Diencephalon (tissue), 2 donors: ENCODE measurements around a stretch of chr3.

- RAMPAGE, long total RNA = no peak
Observed at GRCh38 chr3:71244974-71245410, 338.5 kb downstream of the FOXP1 start.

- RAMPAGE, long total RNA = no peak
Observed at GRCh38 chr3:71249096-71249634, 334.4 kb downstream of the FOXP1 start.

- RAMPAGE, long total RNA = no peak
Observed at GRCh38 chr3:71319583-71320285, 263.8 kb downstream of the FOXP1 start.

GRCh38 chr3:71321053-71321493 is 262.5 kb downstream of the FOXP1 start:
- RAMPAGE, long total RNA = no peak

- RAMPAGE, long total RNA = no peak
Observed at GRCh38 chr3:71372877-71373589, 210.5 kb downstream of the FOXP1 start.

DNA sequence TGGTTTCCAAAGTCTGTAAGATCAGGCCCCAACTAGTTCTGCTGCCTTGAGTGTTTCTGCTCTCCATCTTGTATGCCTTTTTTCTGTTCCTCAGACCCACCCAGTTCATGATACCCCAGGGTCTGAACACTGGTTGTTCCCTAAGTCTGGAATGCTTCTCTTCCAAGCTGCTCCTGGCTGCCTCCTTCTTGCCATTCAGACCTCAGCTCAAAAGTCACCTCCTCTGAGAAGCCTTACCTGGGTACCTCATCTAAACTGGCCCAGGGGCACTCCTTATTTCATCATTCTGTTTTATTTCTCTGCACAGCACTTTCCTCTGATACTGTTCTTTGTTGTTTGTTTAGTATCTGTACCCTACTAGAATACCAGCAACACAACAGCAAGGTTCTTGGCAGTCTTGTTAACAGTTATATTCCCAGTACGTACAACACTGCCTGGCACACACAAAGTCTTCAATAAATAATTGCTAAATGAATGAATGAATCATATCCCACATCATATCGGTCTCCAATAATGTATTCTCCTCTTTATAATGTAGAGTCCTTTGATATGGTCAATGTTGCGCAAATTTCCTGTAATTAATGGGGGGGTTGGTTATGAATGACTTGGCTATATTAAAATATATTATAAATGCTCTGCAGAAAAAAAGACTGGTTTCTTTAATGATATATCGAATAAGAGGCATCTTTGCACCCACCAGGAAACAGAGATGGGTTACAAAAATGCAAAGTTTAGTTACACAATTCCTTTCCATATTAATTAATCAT is 188.1 kb downstream of the FOXP1 start:
- RAMPAGE, long total RNA = no peak

DNA sequence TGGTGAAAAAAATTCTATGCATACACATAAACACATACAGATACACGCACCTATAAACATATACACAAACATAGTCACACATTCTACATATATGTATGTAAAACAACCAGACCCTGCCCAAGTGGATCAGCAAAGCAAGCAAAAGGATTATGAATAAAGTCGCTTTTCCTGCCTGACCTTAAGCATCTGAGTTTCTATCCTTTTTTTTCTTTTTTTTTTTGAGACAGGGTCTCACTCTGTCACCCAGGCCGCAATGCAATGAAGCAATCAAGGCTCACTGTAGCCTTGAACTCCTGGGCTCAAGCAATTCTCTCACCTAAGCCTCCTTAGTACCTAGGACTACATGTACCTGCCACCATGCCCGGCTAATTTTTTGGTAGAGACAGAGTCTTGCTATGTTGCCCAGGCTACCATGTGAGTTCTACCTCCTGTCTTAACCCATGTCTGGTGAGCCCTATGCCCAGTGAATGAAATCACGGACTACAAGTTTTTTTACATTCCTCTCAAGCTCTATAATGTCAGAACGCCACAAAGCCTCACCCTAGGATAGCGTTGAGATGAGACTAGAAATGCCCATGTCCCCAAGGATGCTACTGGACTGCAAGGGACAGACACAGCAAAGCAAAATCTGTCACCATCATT is 162.9 kb downstream of the FOXP1 start:
- RAMPAGE, long total RNA = no peak

- RAMPAGE, long total RNA = no peak
Observed at GRCh38 chr3:71466468-71466819, 117.1 kb downstream of the FOXP1 start.

DNA sequence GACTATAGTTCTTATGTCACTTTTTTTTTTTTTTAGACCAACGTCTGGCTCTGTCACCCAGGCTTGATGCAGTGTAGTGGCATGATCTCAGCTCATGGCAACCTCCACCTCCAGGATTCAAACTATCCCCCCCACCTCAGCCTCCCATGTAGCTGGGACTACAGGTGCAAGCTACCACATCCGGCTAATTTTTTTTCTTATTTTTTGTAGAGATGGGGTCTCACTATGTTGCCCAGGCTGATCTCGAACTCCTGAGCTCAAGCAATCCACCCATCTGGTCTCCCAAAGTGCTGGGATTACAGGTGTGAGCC is 100.8 kb downstream of the FOXP1 start:
- RAMPAGE, long total RNA = no peak

- RAMPAGE, long total RNA = no peak
Observed at GRCh38 chr3:71573030-71573591, 10.4 kb downstream of the FOXP1 start.

GRCh38 chr3:71581258-71581484 is 2.4 kb downstream of the FOXP1 start:
- RAMPAGE, long total RNA = no peak

DNA sequence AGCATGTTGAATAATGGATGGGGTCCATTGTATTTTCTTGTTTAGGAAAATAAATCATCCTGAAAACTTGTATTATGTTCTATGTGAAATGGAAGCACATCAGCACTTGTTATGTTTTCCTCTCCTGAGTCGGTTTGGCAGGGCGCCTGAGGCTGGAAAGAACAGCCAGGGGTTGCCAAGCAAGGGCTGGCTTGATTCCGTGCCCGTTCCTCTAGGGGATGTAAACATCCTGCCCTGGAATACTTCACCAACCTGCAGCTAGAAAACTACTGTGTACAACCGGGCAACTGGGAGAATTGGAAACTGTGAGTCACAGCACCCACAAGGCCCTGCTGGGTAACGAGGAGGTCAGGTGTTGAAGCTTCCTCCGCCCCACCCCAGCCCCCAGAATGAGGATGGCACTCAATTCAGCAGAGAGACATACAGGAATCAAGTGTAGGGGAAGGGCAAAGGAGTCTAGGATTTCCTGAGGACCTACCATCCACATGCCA is 67.1 kb downstream of the EIF4E3 start:
- RAMPAGE, long total RNA = no peak

- RAMPAGE, long total RNA = no peak
Observed at GRCh38 chr3:71726155-71726764, 1.1 kb upstream of the EIF4E3 start.

DNA sequence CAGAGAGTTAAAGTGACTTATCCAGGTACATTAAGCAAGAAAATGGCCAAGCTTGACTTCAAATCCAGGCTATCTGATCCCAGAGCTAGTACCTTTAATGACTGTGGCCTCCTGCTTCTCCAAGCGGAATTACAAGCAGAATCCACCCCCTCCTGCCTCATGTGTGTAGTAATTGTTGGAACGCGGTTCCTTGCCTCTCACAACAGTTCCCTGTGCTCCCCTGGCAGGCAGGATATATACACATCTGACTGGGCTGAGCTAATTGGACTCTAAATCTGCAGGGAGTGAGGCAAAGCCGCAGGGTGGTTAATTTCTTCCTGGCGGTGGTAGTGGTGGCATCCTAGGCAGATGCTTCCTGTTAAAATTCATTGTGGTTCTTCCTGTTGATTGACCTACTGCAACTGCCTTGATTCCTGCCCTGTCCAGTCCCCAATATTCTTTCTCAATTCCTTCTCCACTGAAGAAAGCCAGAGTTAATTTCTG is 202.8 kb upstream of the PROK2 start:
- RAMPAGE, long total RNA = no peak

GRCh38 chr3:72097017-72097728 is 312.2 kb upstream of the PROK2 start:
- RAMPAGE, long total RNA = no peak

DNA sequence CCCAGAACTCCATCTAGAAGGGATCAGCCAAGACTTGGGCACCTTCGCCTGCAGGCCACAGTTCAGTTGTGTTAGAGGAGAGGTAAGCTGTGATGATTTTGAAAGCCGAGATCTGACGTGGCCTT is 338.9 kb upstream of the PROK2 start:
- RAMPAGE, long total RNA = no peak

- RAMPAGE, long total RNA = no peak
Observed at GRCh38 chr3:72316690-72317348, 531.4 kb downstream of the SHQ1 start.

DNA sequence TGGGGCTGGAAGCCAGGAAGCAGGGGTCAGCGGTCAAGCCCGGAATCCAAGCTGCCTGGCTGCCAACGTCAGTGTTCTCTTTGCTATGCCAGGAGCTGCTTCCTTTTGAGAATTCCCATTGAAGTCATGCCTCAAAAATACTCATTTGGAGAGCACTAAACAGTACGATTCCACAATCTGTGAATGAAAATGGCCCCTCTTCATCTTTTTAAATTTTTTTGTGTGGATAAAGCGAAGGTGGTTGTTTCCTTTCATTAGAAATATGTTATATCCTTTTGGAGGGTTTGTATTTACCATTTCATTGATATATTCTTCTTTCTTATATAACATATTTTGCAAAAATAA is 386.3 kb downstream of the SHQ1 start:
- RAMPAGE, long total RNA = no peak

GRCh38 chr3:72492533-72492916 is 355.7 kb downstream of the SHQ1 start:
- RAMPAGE, long total RNA = no peak

DNA sequence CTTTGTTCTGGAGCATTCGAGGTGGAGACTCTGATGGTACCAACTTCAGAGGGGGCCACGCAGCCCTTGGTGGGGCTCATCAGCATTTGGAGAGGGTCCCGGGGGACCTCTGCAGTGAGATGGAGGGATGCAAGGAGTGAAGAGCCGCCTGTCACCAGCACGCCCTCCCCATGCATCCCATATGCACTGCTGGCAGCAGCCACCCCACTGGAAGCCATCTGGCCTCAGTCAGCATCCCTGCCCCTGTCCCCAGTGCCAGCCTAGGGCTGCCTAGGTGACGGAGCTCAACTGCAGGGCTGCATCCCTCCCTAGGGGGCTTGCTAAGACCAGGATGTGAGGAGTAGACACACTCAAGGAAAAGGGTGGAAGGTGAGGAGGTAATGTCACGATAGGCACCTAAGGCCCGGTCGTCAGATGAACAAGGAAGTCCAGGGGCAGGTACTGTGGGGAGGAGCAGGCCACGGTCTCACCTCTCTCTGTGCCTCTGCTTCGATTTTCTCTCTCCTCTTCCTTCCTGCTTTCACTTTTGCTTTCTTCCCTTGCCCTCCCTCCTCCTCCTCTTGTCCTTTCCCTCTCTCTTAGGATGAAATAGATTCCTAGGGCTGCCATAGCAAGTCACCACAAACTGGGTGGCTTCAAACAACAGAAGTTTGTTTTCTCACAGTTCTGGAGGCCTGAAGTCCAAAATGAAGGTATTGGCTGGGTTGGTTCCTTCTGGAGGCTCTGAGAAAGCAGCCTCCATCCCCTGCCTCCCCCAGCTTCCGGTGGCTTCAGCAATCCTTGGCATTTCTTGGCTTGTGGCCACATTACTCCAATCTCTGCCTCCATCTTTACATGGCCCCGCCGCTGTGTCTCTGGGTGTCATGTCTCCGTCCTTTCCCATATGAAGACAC is 298.4 kb downstream of the SHQ1 start:
- RAMPAGE, long total RNA = no peak